Mesenchymal stem cell of adipose (primary cell): ENCODE measurements around the genes BMPR1B and C4orf54.

DNA sequence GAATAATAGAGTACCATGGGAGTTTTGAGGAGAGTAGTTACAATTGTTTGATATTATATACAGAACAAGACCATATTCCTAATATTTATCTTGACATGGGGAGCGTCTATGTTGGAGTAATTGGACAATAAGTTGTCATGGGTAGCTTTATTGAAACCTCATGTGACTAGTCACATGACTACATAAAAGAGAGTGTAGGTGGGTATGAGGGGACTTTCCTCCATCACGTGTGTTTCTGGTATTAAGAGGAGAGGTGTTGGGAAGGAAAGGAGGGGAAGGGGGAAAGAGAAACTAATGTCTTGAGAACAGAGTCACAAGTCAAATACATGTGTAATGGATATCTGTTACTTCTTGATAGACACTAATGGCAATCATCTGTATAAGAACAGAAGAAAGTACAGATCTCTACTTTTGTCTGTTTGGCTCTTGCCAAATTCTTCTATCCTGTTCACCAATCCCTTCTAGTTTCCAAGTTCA lies 33.1 kb downstream of the PDLIM5 start:
- CAGE, long polyA plus RNA: no peak

GRCh38 chr4:94507482-94508318 lies 56.0 kb downstream of the PDLIM5 start:
- CAGE, long polyA plus RNA: no peak

GRCh38 chr4:94757525-94758303 lies at the start of gene BMPR1B:
Gene BMPR1B, plus strand, starts transcription at chr4:94757955.
- CAGE, long polyA plus RNA: no peak

GRCh38 chr4:94758304-94759329 lies 862 bp downstream of the BMPR1B start:
- CAGE, long polyA plus RNA: no peak

- CAGE, long polyA plus RNA: no peak
These were observed 2.1 kb downstream of the BMPR1B start for GRCh38 chr4:94759957-94760156.

- CAGE, long polyA plus RNA: no peak
These were observed 2.7 kb downstream of the BMPR1B start for GRCh38 chr4:94760407-94760988.

DNA sequence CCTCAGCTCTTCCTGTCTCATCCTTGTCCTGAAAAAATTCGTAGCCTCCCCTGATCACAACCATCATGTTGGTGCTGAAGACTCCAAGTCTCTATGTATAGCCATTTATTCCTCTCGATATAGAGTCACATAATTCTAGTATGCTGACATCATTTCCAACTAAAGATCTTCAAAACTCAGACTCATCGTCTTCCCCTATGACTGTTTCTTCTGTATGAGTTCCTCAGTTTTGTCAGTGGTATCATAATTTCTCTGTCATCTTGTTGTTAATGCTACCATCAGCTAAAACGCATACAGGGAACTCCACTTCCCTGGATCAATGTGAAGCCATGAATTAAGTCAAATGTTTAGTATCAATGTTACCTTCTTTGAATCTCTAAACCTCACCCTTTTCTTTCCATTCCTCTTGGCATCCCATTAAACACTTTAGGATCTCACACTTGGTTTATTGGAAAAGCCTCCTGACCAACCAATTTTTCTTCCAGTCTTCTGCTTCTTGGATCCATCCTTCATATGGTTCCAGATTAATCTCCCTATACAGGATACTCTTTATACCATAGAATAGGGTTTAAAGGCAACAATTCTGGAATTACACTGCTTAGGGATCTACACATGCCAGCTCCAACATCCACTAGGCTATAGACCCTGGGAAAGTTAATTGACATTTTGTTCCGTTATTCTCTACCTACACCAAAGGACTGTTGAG lies 41.0 kb downstream of the UNC5C start:
- CAGE, long polyA plus RNA: no peak

GRCh38 chr4:95537172-95537449 lies 11.7 kb downstream of the UNC5C start:
- CAGE, long polyA plus RNA: no peak

- CAGE, long polyA plus RNA: no peak
These were observed 1105.6 kb downstream of the STPG2 start for GRCh38 chr4:97037604-97038088.

DNA sequence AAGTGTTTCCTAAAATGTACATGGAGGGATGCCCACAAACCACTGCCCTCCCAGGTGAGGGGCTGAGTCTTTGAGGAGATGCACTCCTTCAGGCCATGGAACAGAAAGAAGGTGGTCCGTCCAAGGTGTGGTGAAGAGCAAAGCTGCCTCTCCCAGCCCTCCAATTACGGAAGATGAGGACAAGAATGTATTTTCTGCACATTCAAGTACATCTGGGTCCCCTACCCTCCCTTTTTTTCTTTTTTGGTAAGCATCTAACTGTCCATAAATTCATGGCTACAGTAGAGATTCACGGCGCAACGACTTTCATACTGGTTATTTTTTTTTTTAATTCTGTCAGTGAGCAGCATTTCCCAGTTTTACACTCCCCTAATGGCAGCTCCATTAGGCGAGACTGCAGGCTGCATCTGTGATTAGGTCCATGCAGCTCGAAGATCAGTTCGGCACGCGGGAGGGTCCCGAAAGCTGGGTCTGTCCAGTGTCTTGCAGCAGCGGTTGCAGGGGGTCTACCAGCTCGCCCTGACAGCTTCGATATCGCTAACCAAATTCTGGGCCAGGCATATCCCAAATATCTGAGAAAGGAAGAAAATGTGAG lies 186.3 kb downstream of the TSPAN5 start:
- CAGE, long polyA plus RNA: no peak

- CAGE, long polyA plus RNA: no peak
These were observed 4.2 kb upstream of the TSPAN5 start for GRCh38 chr4:98662553-98663140.

DNA sequence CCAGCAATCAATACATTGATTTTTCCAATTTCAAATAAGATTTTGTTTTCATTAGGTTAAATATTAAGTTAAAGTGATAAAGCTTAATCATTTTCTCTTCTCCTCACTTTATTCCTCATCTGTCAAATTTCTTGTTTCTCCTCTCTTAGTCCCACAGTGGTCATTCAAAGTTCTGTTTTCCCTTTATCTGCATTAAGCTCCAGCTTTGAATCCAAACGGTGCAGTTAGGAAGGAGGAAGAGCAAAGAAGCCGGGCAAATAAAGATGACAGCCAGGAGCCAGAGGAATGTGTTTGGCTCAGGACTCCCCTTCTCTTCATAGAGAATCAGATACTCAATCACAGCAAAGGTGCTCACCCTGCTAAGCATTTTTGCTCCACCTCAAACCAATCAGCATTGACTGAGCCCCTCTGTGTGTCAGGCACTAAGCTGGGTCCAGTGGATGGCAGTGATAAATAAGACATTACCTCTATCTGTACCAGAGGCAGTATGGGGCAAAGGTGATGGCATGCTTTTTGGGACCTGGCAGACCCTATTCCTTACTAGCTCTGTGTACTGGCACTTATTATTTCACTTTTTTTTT lies 434 bp upstream of the ADH1A start:
- CAGE, long polyA plus RNA: no peak

DNA sequence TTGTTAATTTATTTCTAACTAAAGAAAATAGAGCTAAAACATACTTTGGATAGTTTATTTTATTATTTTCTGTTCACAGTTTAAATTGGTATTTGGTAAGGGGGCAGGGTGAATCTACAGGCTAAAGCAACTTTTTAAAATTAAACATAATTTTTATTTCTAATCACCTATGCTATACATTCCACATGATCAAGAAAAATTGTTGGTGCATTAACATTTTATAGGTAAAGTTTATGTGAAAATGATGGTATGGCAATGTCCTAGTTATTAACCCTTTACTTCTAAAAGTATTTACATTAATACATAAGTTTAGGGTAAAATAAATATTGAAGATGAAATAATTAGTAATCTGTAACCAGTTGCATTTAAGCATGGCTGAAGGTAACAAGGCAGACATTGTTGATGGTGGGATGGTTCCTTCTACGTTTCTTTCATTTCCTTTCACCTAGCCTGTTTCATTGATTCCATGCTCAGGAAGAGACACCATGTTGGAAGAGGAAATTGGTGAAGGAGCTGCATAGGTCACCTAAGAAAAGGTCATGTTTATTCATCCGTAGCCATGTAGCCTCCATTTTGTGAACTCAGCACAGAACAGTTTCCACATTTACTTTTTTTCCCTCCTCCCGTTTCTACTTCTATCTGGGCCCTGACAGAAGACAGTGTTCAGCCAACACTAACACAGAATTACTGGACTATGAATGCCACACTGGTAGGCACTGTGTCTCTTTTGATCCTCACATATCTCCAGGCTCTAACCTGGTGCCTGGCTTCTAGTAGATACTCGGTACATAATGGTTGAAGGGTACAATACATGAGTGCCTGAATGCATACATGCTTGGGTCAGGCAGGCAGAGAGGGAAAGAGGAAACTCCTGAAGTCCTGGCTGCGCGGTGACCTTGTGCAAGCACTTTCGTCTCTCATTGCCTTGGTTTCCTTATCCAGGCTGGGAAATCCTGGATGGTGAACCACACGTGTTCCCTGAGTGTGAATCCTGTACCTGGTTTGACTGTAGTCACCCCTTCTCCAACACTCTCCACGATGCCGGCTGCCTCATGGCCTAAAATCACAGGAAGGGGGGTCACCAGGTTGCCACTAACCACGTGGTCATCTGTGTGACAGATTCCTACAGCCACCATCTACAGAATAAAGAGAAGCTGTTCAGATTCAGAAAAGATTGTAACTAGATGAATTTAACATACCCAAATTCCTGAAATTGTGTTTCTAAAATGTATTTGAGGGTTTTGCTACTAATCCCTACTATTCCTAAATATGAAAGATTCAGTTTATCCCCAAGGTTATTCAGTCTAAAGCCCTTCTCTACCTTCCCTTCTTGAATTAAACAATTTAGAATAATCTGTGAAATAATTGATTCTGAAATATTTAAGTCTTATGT lies 3.7 kb downstream of the ADH1B start:
- CAGE, long polyA plus RNA: no peak

DNA sequence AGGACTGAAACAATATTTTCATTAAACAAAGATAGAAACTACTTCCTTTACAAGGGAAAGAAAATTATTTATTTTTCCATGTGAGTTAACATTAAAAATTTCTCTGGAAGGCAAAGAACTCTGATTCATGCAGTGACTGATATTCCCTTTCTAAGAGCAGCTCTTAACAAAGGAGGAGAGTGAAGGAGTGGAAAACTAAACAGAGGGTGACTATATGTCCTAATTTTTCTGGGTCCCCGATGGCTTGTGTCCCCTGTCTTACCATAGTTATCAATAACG lies 40.1 kb downstream of the ADH7 start:
- CAGE, long polyA plus RNA: no peak

- CAGE, long polyA plus RNA: no peak
These were observed 9.3 kb downstream of the C4orf54 start for GRCh38 chr4:99648263-99648779.

DNA sequence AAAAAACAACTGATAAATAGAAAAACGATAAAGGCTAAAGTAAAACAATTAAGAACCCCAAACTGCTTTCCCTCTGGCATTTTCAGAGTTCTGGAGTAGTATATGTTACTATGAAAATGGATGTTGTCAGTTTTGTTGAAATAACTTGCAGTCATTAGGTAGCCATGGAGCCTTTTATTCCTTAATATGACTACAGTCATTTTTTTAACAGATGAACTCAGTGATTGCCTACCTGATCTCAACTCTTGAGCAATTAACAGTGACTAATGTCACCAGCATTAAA lies at the start of gene C4orf54:
TSS of gene C4orf54 (minus strand) at position 149 of the 283 bp plus-strand sequence.
- CAGE, long polyA plus RNA: no peak

DNA sequence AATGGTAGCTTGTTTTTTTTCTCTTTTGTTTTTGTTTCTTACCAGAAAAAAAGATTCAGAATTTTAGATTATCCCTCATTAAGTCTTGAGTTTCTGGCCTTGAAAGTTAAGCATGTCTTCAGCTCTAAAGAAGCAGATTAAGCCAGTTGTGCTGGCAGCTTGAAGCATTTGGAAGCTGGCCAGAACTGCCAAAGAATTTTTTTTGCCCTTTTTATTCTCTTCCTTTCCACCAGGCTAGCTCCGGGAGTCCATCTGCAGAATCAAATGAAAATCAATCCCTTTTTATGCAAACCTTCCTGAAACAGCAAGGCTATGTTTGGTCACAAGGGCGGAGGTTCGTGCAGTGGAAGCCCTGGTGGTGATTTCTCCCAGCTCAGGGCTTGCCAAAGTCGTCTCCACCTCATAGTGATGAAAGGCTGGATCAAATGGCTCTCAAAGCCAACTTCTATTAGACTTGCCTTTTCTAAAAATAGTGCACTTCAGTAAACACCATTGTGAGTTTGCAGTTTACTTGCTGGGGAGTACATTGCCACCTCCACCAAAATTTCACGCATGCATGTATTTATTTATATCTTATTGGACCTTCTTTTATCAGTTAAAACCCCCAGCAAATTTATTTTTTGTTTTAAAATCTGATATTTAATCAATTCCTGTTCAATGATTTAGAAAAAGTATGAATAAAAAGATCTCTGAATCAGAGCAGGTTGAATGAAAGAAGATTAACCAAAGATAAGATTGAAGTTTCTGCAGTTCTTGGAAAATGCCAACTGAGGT lies 21.7 kb upstream of the C4orf54 start:
- CAGE, long polyA plus RNA: no peak

GRCh38 chr4:99828432-99828752 lies 11.8 kb downstream of the DAPP1 start:
- CAGE, long polyA plus RNA: no peak

GRCh38 chr4:99948721-99949430 lies 1.2 kb downstream of the H2AZ1 start:
- CAGE, long polyA plus RNA: no peak

- CAGE, long polyA plus RNA: no peak
These were observed 87.4 kb downstream of the EMCN start for GRCh38 chr4:100430257-100430940.